Glomerular endothelial cell (primary cell): ENCODE data around the genes MYLK3 and C16orf87.

GRCh38 chr16:46658913-46659344 is 30.0 kb downstream of the VPS35 start:
- RAMPAGE, long total RNA: no peak

DNA sequence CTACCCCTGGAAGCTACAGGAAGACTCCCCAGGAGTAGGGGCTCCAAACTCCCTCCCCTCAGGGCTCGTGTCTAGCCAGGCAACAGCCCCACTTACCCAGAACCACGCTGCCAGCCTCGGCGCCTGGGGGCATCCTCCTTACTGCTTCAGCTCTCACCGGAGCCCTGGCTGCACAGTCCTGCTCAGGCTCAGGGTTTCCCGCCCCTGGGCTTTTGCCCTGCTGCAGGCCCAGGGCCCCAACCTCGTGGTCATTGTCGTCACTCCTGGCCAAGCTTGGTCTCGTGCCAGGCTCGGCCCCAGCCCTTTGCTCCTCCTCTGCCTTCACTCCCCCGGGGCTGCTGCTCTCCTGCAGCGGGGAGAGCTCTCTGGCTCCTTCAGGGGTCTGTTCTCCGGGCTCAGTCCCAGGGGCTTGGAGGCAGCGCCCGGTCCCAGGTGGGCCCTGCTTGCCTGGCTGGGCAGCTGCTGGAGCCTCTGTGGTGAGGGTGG is 16.0 kb downstream of the MYLK3 start:
- RAMPAGE, long total RNA: no peak

- RAMPAGE, long total RNA: no peak
Observed at GRCh38 chr16:46747845-46748714, at the start of gene MYLK3. Gene MYLK3 (minus strand): TSS chr16:46748344.

DNA sequence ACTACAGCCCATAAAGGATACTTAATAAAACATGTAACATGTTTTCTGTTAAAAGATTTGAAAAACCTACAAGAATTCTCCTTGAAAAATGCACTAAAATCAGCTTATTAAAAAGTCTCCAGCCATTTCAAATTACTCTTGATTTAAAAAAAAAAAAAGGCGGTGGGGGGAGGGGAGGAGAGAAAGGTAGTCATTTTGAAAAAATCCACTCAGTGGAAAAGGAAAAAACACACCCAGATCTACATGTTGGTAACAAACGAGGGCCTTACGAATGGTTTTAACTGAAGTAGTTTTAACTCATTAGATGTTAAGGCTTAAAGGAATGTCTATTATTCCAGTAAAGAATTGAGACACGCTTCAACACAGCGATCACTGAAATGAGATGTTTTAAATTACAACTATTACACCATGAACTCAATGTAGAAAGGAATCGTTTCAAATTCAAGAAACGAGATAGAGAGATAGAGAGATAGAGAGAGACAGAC is 1.2 kb downstream of the C16orf87 start:
- RAMPAGE, long total RNA: no peak

DNA sequence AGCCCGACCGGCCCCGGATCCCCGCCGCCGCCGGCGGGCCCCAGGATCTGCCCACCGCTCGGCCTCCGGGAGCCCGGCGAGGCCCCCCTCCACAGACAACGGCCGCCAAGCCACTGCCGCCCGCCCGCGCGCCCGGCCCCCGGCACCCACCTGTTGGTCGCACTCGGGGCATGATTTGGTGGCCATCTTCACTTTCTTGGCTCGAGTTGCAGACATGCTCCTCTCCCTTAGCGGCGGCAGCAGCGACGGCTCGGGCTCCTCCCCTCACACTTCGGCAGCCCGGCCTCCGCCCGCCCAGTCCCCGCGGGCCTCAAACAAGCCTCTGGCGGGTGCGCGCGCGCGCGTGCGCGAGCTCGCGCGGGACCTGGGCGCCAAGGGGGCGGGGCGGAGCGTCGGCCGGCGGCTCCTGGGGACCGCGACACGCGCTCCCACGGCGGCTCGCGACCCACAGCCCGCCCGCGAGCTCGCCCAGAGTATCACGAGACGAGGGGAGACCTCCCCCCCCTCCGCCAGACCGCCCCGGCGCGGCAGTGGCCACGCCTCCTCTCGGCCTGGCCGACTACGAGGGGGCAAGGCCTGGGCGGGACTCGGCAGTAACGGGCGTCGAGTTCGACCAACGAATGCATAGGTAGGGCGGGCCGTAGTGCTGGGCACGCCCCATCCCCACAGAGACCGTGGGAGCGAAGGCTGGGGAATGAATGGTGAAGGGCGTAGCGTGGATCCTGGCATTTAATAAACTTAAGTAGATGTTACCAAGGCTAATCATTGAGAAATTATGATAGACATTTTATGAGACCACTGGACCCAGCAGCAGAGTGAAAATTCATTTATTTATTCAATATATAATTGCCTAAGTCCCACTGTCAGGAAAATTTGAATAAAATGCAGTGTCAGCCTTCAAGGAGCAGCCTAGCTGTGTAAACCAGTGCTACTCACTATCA is at the start of gene C16orf87:
C16orf87 (minus strand) TSS at position 247 of the 941 bp plus-strand sequence.
- RAMPAGE, long total RNA: no peak

DNA sequence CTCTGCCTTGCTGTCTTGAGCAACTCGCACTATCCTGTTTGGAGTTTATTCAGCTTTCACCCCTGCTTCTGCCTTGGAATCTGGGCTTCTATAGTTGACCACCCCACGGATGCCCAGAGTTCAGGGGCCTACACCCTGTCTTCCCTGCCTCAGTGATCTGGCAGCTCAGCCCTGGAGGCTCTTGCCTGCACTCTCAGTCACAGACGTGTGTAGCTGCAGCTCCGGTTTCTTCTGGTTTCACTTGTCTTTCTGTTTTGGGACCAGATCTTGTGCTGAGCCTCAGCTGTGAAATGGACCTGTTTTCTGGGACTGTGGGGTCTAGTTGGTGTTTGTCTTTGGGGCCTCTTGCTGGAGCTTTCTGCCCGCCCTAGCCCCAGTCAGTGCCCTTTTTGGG is 5.8 kb downstream of the GPT2 start:
- RAMPAGE, long total RNA: no peak

DNA sequence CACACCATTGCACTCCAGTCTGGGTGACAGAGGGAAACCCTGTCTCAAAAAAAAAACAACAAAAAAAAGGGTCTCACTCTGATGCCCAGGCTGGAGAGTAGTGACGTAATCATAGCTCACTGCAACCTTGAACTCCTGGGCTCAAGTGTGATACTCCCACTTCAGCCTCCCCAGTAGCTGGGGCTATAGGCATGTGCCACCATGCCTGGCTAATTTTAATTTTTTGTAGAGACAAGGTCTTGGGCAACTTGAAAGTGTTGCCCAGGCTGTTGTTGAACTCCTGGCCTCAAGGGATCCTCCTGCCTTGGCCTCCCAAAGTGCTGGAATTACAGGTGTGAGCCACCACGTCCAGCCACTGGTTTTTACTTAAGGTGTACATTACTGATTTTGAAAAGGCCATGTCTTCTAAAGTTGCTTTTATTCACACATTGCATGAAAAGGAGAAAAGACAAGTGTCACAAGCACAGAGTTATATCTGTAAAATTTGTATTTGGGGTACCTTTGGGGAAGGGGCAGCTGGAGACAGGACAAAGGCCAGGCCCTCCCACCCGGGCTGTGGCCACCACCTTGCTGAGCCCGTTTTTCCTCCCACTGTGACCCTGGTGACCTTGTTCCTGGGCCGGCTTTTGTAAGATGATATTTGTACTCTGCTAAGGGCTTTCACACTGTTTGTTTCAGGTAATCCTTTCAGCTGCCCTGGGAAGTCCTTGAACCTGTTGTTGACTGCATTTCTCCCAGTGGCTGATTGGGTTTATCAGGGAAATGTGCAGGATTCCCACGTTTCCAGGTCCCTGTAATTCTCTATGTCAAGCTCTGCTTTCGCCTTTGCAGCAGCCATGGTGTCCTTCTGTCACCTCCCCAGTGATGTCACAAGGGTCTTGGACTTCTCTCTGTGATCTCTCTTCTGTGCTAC is 11.6 kb downstream of the GPT2 start:
- RAMPAGE, long total RNA: no peak

DNA sequence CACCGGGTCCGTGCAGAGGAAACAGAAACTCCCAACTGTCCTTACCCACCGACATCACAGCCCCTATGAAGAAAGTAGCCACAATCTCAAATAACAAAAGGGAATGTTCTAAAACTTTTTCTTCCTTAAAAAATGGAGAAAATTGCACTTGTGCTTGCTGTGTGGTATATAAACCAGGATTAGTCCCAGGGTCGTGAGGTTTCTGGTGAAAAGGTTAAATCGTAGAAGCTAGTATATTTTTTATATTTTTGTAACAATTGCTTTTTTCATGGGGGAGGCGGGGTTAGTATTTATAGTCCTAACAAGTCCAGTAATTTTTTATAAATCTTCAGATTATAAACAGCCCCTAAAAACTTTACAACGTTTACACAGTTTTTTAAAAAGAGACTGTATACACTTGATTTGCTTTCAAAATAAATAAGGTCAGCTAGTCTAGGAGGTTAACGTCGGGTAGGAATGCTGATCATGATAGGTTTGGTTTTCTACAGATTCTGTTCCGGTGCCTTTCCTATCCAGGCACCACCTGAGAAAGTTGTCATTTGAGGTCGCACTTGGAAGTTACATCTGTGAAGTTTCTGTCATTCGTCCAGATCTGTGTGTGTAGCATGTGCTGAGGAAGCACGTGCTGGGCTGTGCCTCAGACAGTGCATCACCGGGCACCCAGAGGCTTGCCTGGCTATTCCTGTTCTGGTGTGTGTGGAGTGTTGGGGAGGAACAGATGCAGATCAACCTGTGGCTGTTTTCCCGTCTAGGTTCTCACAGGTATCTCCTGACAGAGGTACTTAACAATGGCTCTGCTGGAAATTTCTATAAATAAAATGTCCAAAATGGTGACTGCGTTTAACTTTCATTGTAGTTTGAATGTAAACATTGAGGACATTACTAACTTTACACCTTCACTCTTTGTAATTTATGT is 42.8 kb downstream of the DNAJA2 start:
- RAMPAGE, long total RNA: no peak

DNA sequence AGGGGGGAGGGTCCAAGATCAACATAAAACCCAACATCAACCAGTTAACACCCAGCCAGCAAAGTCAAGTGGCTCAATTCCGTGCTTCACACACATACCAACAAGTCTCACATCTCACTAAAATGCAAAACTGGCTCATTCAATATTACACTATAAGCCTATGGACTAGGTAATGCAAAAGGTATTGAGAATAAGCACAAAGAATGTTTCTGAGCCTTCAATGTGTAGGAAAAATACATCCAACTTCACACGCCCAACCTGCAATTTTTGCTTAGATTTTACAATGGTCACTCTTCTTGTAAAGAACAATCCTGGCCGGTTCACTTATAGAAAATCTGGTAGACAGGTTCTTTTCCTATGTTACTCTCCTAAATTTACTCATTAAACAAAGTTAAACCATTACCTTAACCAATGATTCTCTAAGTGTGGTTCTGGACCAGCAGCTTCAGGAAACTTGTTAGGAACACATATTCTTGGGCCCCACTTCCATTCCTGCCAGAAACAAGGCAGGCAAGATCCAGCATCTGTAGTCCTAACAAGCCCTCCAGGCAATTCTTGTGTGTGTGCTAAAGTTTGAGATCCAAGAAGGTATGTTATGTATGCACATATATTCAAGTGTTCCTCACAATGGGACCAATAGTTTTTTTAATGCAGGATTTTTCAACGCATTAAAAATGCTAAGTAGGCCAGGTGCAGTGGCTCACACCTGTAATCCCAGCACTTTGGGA is 13.5 kb downstream of the DNAJA2 start:
- RAMPAGE, long total RNA: no peak

DNA sequence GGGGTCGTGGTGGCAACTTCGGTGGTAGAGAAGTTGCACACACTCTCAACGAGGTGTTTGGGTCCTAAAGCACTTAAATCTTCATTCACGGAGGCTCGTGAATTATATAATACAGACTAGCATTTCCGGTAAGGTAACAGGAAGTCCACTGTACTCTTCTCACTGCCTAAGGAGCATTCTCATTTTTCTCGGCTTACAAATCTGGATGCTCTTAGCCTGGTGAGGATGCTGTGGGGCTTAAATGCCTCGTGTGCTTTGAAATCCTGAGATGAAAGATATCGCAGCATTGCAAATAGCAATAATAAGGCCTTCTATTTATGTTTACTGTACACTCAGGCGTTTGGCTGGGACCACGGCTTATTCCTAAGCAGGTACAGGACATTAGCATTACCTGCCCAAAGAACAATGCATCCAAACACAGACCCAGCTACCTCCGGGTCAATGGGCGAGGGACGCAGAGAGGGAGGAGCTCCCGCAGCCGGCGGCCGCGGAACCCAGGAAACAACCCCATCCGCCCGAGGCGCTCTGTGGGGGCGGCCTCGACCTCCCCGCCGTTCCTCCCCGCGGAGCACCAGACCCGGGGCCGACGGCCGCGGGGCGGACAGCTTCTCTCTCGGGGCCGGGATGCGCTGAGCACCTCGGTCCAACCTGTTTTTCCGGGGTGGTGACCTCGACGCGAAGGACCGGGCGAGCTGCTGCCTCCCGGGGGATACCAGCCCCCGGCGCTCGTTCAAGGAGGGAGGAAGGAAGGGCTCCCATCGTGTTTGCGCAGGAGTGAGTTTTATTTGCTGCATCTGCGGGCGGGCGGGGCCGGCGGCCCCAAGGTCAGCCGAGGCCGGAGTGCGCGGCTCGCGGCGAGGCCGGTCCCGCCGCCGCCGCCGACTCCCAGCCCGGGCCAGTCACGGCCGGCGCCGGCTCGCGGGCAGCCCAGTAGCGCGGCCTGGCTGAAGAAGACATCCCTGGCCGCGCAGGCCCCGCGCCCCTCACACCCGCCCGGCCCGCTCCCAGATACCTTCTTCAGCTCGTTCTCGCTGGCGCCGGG is 670 bp downstream of the DNAJA2 start:
- RAMPAGE, long total RNA: no peak

- RAMPAGE, long total RNA: no peak
Observed at GRCh38 chr16:47289622-47290273, 146.0 kb upstream of the NETO2 start.

DNA sequence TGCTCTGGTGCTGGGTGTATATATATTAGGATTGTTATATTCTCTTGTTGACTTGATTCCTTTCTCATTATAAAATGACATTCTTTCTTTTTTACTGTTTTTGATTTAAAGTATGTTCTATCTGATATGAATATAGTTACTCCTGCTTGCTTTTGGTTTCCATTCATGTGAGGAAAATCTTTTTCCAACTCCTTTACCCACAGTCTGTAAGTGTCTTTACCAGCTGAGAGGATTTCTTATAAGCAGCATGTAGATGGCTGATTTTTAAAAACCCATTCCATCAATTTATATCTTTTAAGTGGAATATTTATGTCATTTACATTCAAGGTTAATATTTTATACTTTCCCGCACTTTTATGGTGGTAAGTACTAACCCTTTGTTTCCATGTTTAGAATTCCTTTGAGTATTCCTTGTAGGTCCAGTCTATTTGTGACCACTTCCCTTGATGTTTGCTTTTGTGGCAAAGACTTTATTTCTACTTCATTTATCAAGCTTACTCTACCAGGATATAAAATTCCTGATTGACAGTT is 153.4 kb upstream of the NETO2 start:
- RAMPAGE, long total RNA: no peak

DNA sequence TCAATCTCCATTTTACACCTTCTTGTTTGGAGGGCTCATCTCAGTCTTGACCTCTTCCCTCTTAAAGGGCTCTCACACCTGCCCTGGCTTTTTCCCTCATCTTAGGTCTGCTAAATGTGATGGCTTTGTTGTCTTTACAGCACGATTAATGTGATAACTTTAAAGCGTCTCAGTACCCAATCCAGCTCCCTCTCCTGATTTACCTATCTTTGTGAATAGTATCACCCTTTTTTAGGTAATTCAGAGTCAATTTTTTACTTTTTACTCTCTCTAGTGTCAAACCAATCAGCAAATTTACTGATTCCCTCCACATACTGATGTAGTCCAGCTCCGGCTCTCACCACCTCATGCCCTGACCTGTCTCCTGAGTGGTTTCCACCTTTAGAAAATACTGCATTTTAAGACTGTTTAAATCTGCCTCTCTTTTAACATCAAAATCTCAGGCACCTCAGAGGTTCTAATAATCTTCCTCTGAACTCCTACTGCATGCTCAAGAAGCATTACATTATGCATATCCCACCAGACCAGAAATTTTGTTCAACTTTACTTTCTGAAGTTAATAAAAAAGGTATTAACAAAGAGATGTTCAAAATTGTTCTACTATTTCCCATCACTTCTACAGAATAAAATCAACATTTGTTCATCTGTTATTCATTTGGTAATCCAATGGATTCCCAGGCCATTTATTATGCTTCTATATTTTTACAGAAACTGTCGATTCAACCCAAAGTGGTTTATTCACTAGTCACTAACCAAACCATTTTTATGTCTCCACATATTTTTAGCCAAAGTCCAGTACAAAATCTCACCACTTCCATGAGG is 98.8 kb downstream of the ITFG1 start:
- RAMPAGE, long total RNA: no peak

GRCh38 chr16:47492294-47493384 is 31.5 kb downstream of the PHKB start:
- RAMPAGE, long total RNA: no peak

DNA sequence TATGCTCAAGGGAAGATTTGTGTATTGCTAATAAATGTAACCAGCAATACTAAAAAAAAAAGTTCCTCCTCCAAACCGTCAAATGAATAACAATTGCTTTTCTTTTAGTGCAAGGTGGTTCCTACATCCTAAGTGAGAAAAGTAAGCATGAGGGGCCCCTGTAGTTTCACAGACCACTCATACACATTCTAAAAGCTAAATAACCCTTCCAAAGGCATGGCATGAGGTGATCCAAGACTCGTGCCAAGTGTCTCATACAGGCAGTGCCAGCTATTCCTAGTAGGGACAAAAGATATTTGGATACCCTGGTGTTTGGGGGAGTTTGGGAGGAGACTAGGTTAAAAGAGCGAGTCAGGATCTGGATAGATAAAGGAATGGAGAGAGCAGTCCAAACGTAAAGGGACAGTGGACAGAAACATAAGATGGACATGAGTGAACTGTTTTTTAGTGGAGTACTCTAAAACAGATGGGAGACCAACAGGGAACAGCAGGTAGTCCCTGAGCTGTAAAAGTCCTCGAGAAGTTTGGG is 172.2 kb downstream of the PHKB start:
- RAMPAGE, long total RNA: no peak

GRCh38 chr16:47698979-47699595 is 238.0 kb downstream of the PHKB start:
- RAMPAGE, long total RNA: no peak

- RAMPAGE, long total RNA: no peak
Observed at GRCh38 chr16:48269893-48270520, 22.7 kb upstream of the ABCC11 start.

DNA sequence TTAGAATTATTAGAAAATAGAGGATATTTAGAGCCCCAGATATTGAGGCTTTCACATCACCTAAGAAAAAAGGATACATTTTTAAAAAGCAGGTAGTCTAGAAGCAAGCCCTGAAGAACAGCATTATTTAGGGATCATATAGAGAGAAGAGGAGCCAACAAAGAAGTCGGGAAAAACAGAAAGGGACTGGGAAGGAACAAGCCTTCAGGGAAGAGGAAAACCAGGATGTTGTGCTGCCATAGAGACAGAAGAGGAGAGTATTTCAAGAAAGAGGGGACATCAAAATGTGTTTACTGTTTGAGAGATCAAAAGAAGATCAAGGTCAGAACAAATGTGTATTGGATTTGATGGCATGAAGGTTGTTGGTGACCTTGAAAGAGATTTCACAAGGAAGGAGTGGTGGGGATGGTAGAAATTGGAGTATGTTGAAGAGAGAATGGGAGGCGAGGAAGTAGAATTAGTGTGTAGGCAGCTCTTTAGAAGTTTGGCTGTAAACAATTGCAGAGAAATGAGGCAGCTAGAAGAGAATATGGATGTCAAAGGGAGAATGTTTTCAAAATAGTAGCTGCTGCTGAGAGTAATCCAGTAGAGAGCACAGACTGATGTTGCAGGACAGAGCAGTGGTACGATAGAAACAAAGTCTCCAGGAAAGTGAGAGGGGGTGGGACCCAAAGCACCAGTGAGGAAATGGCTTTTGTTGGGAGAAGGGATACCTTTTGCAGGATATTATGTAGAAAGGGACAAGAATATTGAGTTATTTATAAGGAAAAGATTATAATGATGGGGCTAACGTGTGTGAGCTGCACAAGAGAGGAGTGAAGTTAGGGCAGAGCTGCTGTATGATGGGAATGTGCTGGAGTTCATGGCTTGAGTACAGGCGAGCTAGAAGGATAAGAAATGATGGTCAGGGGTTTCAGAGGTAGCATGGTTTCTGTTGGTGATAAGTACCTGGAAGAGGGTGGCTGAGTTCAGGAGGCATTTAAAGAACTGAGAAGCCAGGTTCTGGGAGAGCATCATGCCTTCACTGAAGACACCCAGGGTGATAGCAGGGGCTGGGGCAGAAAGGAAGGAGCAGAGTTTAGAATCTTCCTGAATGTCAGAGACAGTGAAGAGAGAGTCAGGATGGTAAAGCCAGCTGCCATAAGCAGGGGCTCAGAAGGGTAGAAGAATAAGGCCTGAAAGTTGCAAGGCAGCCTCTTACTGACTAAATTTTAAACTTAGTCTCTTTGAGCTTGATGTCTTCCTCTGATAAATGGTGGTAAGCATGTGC is 45.8 kb downstream of the SIAH1 start:
- RAMPAGE, long total RNA: no peak

- RAMPAGE, long total RNA: no peak
Observed at GRCh38 chr16:48341571-48342127, 43.6 kb downstream of the SIAH1 start.

DNA sequence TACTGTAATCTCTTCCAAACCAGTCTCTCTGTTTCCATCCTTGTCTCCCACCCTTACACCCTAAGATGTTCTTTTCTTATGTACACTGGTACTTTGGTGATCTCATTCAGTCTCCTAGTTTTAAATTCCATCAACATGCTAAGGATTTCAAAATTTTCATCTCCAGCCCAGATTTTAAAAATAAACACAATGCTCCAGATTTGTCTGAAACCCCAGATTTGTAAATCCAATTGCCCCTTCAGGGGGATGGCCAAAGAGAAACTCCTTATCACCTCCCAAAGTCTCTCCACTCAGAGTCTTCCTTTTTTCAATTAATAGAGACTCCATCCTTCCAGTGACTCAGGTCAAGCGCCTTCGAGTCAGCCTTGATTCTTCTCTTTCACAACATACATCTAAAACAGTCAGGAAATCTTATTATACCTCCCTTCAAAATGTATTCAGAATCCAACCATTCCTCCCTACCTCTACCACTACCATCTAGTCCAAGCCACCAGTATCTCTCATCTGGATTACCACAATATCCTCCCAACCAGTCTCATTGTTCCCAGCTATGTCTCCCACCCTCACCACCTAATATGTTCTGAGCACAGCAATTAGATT is 12.0 kb downstream of the SIAH1 start:
- RAMPAGE, long total RNA: no peak